Measurements from ENCODE around the gene APOBEC3F.

- PRO-cap = bidirectional peak, plus-strand start at chr22:38218829, minus-strand start at chr22:38218690
- RAMPAGE, long total RNA = no peak
These were observed 16.5 kb downstream of the MAFF start for GRCh38 chr22:38217972-38218984.

DNA sequence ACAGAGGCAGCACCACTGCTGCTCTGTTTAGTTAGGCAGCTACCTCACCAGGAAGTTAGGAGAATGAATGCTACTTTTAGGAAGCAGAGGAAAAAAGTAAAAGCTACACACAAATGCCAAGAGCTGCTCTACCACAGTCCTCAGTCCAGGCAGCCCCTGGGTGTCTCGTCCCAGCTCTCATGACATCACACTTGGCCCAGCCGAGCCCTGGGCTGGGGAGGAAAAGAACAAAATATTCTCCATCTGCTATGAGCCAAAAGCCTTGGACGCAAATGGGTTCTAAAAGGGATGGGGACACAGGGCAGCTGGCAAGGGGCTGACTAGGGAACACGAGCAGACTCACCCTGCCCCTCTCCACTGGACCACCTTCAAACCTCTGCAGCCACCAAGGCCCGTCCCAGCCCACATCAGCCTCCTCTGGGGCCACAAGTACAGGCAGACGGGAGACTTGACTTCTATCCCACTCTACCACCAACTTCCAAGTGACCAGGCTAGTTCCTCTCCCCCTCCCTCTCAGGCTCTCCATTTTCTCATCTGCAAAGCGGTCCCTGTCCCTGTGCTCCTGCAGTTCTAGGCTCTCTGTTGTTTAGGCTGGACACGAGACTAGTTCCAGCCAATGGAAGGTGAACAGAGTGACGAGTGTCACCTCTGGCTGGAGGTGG is 26.0 kb downstream of the TMEM184B start:
- PRO-cap = bidirectional peak, plus-strand start at position 371 of the sequence, minus-strand start at position 167 of the sequence
- RAMPAGE, long total RNA = no peak

GRCh38 chr22:38261997-38262529 is 10.7 kb downstream of the TMEM184B start:
- PRO-cap = no peak
- RAMPAGE, long total RNA = no peak

DNA sequence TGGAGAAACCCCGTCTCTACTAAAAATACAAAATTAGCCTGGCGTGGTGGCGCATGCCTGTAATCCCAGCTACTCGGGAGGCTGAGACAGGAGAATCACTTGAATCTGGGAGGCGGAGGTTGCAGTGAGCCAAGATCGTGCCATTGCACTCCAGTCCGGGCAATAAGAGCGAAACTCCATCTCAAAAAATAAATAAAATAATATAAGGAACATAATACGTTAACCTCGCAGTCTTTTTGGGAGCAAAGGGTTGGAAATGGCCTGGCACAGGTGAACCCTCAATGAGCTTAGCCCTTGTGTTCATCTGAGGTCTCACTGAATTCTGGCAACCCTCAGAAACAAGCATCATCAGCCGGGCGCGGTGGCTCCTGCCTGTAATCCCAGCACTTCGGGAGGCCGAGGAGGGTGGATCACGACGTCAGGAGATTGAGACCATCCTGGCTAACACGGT is 15.2 kb upstream of the TMEM184B start:
- PRO-cap = no peak
- RAMPAGE, long total RNA = no peak

DNA sequence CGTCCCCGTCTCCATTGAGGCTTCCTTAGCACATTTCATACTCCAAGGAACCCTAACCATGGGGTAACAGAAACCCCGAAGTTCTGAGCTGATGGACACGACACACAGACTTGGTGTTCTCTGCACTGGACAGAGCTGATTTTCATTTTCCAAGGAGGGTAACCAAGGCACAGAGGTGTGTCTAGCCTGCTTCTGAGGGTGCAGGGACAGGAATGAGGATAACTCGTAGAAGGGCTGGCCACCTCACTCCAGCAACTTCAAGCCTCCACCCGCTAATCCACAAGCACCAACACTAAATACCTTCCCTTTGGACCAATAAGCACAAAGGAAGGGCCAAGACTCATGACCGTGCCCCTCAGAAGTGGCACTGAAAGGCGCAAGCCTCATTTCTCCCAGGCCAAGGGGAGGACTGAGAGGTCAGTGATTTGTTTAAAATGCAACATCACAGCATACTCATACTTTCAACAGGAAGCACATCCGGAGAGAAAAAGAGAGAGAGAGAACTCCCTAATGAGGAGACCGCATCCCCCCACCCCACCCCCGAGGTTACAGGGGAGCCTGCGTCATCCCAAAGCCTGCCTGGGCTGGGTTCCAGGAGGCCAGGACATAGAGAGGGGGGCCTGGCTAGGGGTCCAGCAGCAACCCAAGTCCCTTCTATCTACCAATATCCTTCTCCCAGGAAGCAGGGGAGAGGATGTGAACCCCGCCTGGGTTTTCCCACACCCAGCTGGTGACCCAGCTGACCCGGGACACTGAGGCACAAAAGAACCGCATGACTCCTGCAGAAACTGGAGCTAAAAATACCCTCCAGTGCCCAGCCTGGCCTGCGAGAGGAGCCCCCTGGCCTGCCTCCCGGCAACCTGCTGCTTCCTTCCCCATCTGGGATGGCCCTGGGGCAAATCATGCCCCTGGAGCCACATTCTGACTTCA is 3.9 kb downstream of the CSNK1E start:
- PRO-cap = unidirectional peak, plus-strand start at position 609 of the sequence
- RAMPAGE, long total RNA = no peak

- PRO-cap = bidirectional peak, plus-strand start at chr22:38314854, minus-strand start at chr22:38314583; bidirectional peak, plus-strand start at chr22:38314949, minus-strand start at chr22:38314964; unidirectional peak, plus-strand start at chr22:38315580
- RAMPAGE, long total RNA = no peak
These were observed 2.2 kb downstream of the CSNK1E start for GRCh38 chr22:38314734-38315654.

DNA sequence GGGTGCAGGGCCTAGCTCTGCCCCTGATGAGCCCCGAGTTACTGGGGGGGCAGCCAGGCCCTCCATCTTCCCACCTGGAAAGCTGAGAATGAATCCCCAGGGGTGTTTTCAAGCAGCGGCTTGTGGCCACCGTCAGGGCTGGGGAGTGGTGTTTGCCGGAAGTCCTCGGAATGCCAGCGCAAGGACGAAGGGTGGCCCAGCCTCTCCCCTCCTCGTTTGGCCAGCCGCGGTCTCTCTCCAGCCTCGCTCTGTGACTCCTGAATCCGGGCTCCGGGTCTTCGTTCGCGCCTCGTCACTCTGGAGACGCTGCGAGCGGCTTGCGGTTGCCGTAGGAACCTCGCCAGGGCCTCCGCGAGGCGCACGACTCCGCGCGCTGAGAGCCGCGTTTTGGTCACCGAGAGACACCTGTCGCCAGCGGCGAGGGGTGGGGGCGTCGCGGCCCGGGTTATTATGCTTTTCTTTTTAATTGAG is 6.4 kb upstream of the KDELR3 start:
- PRO-cap = no peak
- RAMPAGE, long total RNA = no peak

GRCh38 chr22:38485675-38486563 is 18.0 kb downstream of the KDELR3 start:
- PRO-cap = no peak
- RAMPAGE, long total RNA = no peak

DNA sequence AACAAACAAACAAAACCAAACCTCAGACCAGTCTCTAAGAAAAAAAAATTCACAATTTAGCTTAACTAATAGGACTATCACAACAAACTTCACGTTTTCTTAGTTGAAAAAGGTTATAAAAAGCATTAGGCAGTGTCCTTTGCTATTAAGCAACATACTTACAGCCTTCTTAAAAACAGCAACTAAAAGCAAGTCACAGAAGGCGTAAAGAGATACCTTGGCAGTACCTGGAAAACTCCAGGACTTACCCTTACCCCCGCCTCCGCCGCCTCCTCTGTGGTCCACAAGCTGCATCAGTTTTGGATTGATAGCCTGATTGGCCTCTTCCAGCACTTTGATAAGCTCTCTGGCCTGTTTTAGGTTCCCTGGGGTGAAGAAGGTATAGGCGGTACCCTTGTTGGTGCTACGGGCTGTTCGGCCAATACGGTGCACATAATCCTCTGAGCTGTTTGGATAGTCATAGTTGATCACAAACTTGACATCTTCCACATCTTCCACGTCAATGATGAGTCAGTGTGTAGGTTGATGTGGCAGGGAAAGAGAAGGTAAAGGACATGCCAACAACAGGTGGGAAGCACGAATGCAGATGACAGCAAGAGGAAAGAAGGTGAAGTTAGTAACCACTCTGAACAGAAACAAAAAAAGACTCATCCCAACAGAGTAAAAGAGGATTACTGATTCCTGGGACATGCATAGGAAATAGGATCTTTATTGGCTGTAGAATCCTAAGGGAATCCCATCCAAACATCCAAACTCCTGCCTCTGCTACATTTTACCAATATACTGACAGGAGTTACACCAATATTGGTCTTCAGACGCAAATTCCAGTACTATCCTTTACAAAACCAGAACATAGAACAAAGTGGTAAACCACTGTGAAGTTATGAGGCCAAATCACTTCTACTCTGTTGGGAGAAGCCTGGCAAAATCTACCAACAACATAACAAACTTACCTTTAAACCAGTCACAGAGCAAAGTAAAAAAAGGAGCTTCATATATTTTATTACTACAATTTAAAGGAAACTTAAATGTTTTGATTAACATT is 18.2 kb downstream of the DDX17 start:
- PRO-cap = no peak
- RAMPAGE, long total RNA = no peak

DNA sequence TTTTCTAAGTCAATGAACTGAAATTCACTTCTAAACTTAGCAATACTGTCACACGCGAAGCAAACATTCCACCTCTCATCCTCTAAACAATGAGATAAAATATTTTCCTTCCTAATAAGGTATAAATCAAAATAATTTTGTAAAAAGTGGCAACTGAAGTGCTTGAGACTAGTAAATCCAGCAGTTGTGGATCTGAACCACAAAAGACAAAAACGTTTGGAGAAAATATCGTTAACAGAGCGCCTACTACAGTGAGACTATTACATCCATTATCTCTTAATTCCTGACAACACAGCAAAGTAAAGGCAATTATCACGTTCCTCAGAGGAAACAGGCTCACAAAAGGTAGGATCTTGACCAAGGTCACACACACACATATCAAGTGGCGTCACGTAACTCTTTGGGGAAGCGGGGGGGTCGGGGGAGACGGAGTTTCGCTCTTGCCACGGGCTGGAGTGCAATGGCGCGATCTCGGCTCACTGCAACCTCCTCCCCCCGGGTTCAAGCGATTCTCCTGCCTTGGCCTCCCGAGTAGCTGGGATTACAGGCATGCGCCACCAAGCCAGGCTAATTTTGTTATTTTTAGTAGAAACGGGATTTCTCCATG is 1.5 kb downstream of the DDX17 start:
- PRO-cap = unidirectional peak, plus-strand start at position 432 of the sequence
- RAMPAGE, long total RNA = no peak

GRCh38 chr22:38924246-38924892 is 33.0 kb upstream of the APOBEC3A start:
- PRO-cap = no peak
- RAMPAGE, long total RNA = no peak

- PRO-cap = no peak
- RAMPAGE, long total RNA = no peak
These were observed 30.3 kb upstream of the APOBEC3A start for GRCh38 chr22:38927004-38927632.

DNA sequence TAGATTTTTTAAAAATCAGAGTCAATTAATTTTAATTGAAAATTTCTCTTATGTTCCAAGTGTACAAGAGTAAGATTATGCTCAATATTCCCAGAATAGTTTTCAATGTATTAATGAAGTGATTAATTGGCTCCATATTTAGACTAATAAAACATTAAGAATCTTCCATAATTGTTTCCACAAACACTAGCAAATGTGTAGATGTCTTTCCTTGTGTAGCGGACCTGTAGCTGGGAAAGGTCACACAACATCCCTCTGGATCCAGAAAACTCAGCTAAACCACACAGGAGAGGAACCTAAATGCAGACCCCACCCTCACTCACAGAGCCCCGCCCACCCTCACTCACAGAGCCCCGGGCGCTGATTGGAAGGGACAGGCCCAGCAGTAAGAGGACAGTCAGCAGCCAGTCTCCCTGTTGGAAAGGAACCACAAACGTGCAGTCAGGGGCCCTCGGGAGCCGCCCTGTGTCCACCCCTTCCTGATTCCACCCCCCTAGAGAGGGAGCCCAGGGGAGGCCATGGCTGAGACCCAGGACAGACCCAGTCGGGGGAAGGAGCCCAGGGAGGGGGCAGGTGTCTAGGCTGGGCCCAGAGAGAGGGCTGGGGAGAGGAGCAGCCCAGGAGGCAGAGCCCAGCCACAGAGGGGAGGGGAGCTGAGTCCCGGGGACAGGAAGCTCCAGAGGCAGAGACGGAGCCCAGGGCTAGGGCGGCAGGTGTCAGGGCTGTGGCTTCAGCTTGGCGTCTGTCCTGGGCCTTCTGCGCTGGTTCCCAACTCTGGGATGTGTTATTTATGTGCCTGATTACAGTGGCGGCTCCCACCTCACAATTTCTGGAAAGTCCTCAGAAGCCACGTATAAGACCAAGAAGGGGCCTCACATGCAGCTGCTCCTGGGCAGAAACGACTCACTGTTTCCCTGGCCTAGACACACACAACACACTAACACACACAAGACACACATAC is 10.7 kb downstream of the APOBEC3B start:
- PRO-cap = no peak
- RAMPAGE, long total RNA = no peak

DNA sequence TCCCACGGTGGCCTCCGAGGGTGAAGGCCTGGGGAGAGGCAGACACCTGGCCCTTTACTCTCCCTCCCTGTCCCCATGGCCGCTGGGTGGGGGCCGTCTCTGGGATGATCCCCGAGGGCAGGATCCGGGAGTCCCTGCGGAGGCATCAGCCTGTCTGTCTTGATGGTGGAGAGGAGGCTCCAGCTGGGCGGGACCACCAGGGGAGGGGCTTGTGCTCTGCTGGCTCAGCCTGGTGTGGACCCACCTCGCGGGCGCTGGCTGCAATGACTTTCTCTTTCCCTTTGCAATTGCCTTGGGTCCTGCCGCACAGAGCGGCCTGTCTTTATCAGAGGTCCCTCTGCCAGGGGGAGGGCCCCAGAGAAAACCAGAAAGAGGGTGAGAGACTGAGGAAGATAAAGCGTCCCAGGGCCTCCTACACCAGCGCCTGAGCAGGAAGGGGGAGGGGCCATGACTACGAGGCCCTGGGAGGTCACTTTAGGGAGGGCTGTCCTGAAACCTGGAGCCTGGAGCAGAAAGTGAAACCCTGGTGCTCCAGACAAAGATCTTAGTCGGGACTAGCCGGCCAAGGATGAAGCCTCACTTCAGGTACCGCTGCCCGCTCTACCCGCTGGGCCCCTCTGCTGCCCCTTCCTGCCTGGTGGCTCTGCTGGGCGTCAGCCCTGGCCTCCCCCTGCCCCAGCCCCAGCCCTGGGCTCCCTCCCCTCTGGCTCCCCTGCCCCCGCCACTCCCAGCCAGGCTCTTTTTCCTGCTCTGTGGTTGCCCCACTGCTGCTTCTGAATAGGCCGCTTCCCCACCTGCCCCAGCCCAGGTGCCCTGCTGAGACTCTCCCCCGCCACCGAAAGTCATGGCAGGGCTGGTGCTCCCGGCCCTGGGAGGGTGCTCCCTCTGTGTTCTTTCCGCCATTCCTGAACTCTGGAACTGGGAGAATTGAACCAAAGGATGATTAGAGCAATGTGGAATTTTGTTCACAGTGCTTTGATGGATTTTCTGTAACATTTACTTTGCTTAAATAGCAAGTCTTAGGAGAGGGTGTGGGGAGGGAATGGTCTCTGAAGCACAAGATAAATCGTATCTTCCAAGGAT is at the start of gene APOBEC3F:
TSS of gene APOBEC3F (plus strand) at position 472 of the 1,083 bp plus-strand sequence.
- PRO-cap = bidirectional peak, plus-strand start at position 487 of the sequence, minus-strand start at position 265 of the sequence
- RAMPAGE, long total RNA = start-site peak on the plus strand centred at position 477 of the sequence, 26 bp wide, 18 reads

DNA sequence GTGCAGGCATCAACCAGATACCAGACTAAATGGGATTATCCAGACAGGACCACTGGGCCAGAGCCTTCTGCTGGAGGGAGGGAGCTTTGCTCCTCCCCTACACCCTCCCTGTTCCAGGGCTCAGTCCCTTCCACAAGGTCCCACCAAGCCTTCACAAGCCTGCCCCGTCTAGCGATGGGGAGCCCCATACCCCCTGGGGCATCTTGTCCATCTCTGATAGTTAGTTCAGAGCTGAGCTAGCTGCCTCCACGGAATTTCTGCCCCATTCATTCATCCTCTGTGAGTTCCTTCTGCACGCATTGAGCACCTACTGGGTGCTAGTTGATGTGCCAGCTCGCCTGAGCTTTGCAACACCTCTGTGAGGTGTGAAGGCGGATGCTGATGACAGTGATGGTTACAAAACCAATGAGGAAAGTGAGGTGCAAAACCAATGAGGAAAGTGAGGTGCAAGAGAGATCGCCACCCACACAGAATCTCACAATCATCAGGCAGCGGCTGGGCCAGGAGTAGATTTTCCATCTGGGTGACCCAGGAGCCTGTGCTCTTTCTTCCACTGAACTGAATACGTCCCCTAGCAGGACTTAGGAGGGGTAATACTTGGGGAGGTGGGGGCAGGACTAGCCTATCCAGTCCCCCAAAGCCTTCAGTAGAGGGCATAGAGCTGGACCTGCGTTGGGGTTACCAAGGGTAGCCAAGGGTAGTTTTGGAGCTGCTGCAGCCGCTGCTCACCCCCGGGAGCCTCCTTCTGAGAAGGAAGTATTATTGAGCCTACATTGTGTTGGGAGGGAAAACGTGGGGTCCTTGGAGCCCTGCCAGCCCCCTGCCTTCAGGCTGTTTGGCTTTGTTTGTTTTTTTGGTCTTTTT is 21.5 kb upstream of the CBX7 start:
- PRO-cap = no peak
- RAMPAGE, long total RNA = no peak

DNA sequence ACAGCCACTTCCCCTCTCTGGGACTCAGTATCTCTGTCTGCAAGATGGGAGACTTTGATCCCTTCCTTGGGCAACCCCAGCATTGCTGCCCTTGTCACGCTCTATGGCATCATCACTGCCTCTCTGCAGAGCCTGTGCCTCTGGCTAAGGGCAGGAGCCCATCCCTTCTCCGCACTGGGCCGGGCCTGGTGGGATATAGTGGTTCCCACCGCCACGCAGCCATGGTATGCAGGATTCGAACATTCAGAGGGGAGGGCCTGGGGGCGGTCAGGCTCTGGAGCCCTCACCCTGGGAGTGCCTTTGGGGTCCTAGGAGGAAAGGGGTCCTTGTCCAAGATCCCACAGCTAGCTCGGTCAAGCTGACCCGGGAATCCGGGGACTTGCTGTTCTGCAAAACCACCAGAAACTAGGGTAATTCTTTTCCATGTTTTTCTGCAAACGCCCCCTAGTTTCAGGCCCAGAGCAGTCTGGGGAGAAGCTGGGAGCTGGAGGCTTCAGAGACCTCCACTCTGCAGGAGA is 24.3 kb upstream of the CBX7 start:
- PRO-cap = no peak
- RAMPAGE, long total RNA = no peak

DNA sequence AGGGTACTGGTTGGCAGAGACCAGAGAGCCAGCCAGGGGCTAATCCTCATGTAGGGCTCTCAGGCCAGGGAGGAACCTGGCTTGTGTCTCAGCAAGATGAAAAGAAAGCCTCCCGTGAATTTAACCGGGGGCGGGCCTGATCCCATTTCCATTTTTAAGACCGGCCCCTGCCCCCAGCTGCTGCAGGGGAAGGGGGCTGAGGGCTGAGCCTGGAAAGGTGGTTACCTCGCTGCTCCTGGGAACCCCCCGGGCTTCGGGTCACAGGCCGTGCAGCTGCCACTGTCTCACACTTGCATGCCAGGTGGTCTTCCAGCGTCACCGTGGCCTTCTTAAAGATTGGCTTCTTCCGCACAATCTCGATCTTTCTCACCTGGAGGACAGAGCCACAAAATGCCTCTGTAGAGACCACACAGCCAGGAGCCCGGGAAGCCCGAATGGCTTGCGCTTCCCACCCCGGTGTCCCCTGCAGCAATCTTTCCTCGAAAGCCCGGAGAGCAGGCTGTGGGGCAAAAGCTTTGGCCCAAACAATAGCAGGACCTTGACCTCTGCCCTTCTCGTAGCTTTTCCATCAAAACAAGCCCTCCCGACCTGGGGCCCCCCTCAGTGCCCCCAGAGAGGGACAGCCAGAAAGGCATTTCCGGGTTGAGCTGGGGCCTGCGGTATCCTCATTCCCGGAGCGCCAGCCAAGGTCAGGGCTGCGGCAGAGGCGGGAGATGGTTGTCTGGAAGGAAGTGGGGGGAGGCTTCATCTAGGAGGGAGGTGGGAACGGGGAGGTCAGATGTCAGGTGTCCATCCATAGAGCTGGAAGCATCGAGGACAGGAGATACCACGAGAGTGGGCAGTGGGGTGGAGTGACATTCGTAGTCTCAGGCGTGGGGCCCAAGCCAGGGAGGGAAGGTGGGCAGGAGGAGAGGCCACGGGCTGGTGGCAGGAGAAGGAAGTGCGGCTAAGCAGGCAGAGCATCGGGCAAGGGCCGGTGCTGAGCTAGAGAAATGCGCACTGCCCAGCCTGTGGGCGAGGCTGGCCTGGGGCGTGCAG is 14.6 kb downstream of the PDGFB start:
- PRO-cap = no peak
- RAMPAGE, long total RNA = no peak

GRCh38 chr22:39233353-39234228 is 11.2 kb downstream of the PDGFB start:
- PRO-cap = no peak
- RAMPAGE, long total RNA = no peak

- PRO-cap = bidirectional peak, plus-strand start at chr22:39234672, minus-strand start at chr22:39234566
- RAMPAGE, long total RNA = no peak
These were observed 10.4 kb downstream of the PDGFB start for GRCh38 chr22:39234280-39234851.

DNA sequence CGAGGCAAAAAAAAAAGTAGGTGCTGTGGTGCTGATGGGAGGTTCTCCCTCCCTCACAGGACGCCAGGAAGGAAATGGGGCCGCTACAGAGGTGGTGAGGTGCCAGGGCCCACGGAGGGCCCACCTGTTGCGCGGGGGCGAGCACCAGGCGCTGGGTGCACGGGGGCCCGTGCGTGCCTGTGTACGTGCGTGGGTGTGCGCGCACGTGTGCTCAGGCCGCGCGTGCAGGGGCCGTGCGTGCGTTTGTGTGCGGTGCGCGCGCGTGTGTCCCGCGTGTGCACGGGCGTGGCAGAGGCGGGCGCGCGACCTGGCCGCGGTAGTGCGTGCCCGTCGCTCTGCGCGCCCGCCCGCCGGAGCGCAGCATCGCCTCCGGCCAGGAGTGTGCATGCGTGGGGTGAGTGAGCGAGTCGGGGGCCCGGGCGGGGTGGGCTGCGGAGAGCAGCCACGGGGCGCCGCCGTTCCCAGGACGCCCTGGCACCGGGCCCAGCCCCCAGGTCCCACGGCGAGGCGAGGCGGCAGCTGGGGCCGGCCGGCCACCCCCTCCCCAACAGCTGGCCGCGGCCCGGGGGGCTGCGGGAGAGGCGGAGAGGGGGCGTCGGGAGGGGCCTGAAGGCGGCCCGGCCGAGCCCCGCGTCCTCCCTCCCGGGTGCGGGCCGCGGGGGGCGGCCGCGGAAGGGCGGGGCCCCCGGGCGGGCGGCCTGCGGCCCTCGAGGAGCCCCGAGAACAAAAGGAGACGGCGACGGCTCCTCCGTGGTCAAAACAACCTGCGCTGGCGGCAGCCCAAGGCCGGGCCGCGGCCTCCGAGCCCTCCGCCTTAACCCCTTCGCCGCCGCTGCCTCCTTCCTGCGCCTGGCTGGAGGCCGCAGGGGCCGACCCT is 2.6 kb downstream of the PDGFB start:
- PRO-cap = no peak
- RAMPAGE, long total RNA = no peak

Measured in vagina (tissue), 1 donor.